ENCODE measurements around a stretch of chr14.

DNA sequence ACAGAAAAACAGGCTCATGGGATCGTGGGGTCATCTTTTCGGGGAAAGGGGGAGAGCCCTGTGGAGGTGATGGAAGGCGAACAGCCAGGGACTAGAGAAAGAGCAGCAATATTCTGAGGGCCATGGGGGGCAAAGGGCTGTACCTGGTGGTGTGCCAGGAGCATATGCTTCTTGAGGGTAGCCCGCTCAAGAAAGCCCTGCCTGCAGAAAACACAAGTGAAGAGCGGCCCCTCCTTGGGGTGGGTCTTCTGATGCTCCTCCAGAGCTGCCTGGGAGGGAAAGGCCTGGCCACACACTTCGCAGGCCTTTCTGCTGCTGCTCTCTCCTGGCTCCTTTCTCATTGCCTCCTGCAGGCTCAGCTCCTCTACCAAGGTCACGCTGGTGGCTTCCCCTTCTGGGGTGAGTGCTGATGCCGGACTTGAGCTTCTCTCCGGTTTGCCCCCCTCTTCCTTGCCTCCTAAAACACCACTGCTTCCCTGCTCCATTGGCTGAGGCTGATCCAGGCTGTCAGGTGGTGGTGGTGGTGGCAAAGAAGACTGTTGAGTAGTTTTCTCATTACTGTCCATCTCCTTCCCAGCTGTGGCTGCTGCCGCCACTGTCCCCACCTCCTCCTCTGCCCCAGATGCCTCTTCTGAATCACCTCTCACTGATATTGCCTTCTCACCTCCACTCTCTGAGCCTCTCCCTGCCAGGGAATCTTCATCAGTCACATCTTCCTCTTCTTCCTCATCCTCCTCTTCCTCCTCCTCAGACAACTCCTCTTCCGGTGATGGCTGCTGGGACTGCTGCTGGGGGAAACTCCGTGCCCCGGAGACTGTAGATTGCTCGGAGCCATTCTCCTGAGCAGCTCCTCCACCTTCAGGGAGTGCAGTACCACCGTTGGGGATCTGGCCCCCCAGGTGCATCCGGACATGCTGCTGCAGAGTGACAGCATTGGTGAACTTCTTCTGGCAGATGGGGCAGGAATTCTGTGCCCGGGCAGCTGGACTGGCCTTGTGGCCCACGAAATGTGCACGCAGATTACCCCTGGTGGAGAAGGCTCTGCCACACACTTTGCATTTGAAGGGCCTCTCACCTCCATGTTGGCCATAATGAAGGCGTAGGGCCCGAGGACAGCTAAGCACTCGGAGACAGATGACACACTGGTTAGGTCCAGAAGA is 3.1 kb downstream of the SALL2 start:
- PRO-cap, result no peak
- RAMPAGE, long total RNA, 3 experiments, result no peak in any of the 3 experiments

DNA sequence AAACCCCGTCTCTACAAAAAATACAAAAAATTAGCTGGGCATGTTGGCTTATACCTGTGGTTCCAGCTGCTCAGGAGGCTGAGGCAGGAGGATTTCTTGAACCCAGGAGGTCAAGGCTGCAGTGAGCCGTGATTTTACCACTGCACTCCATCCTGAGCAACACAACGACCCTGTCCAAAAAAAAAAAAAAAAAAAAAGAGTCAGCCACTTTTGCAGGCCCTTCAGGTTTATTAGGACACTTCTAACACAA is 269 bp downstream of the OR4E1 start:
- PRO-cap, result no peak
- RAMPAGE, long total RNA, 3 experiments, result no peak in any of the 3 experiments

- PRO-cap, result no peak
- RAMPAGE, long total RNA, 3 experiments, result no peak in any of the 3 experiments
Measured at GRCh38 chr14:21846908-21847518, 173.4 kb upstream of the OR4E1 start.

- PRO-cap, result no peak
- RAMPAGE, long total RNA, 3 experiments, result no peak in any of the 3 experiments
Measured at GRCh38 chr14:21860945-21861612, 187.5 kb upstream of the OR4E1 start.

- PRO-cap, result no peak
- RAMPAGE, long total RNA, 3 experiments, result no peak in any of the 3 experiments
Measured at GRCh38 chr14:21992603-21993357, 319.2 kb upstream of the OR4E1 start.

DNA sequence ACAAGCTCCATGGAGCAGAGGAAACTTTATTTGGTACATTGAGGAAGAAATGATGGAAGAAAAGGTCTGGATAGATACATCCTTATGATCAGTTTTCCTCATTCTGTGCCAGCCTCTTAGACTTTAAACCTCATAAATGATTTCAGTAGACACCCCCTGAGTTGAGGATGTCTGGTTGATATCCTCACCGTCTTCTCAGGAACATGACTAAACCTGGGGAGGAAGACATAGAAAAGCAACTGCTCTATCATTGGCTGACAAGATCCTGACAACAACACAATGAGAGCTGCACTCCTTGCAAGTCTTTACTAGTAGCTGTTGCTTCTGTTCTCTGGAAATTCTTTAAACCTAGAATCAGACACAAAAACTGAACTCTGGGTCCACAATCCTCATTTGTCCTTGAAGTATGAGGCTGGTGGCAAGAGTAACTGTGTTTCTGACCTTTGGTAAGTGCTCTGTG is 449.5 kb upstream of the OR4E1 start:
- PRO-cap, result no peak
- RAMPAGE, long total RNA, 3 experiments, result no peak in any of the 3 experiments

GRCh38 chr14:22305507-22306322 is 283.3 kb downstream of the DAD1 start:
- PRO-cap, result no peak
- RAMPAGE, long total RNA, 3 experiments, result no peak in any of the 3 experiments

GRCh38 chr14:22339150-22339846 is 249.7 kb downstream of the DAD1 start:
- PRO-cap, result no peak
- RAMPAGE, long total RNA, 3 experiments, result no peak in any of the 3 experiments

DNA sequence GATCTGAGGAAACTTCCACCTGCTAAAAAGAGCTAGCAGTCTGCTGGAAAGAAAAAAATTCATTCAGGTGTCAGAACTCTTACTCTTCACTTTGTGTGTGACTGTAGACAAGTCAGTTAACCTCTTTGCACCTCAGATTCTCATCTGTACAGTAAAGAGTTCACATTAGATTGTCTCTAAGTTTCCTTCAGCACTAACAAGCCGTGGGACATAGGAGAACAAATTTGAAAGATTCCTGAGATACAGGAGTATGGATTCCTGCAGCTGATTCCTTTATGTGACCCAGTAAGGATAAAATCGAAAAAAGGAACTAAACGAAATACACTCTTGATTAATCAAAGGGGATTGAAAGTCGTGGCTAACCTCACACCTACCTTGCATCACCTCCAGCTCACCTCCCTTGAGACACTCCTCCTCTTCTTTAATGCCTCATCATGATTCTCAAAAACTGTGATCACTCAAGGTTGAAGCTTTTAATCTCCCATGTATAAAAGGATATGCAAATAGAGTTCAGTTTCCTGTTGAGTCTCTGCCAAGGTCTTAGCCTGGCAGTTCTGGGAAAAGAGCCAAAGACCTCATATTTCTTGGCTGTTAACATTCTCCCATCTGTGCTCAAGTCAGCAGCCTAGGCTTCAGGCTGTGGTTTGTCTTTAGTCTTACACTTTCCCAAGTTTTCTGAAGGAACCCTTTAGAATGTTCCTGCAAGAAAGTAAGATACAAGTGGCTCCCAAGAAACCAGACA is 156.6 kb downstream of the DAD1 start:
- PRO-cap, result no peak
- RAMPAGE, long total RNA, 3 experiments, result no peak in any of the 3 experiments

GRCh38 chr14:22488457-22489115 is 100.4 kb downstream of the DAD1 start:
- PRO-cap, result no peak
- RAMPAGE, long total RNA, 3 experiments, result no peak in any of the 3 experiments

DNA sequence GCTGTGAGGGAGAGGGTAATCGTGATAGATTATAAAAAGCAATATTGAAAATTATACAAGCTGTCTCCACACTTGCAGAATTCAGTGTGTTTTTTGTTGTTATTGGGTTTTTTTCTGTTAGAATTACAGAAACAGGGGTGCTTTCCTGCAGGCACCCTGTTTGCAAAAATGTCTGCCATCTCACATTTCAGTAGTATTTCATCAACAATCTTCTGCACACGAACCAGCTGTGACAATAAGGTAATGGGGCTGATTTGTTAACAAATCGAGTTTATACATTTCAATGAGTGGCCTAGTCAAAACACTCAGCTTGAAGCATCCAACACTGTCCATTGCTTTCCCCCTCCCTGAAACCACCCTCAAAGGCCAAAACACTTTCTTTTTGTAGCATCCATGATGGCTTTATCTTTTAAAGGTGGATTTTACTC is 90.2 kb downstream of the DAD1 start:
- PRO-cap, result no peak
- RAMPAGE, long total RNA, 3 experiments, result no peak in any of the 3 experiments

DNA sequence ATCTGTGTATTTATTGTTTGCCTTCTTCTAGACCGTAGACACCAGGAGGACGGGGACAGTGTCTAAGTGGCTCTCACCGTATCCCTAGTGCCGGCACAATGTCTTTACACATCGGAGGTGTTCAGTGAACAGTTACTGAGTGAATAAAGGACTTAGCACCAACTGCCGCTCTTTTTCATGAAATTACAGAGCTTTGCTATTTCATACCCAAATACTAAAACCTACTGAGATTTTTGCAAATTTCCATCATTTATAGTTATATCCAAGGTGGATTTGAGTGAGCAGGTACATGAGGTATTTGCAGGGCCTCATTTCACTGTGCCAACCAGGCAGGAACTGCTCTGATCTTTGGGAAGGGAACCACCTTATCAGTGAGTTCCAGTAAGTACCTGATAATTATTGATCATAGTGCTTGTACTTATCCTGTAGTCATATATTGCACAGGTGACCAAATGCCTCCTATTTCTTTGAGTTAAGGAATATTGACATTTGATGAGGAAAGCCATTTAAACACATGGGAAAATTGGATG is 59.7 kb downstream of the DAD1 start:
- PRO-cap, result no peak
- RAMPAGE, long total RNA, 3 experiments, result no peak in any of the 3 experiments

GRCh38 chr14:22533160-22533791 is 55.7 kb downstream of the DAD1 start:
- PRO-cap, result no peak
- RAMPAGE, long total RNA, 3 experiments, result no peak in any of the 3 experiments

- PRO-cap, result no peak
- RAMPAGE, long total RNA, 3 experiments, result no peak in any of the 3 experiments
Measured at GRCh38 chr14:22536697-22537331, 52.2 kb downstream of the DAD1 start.

DNA sequence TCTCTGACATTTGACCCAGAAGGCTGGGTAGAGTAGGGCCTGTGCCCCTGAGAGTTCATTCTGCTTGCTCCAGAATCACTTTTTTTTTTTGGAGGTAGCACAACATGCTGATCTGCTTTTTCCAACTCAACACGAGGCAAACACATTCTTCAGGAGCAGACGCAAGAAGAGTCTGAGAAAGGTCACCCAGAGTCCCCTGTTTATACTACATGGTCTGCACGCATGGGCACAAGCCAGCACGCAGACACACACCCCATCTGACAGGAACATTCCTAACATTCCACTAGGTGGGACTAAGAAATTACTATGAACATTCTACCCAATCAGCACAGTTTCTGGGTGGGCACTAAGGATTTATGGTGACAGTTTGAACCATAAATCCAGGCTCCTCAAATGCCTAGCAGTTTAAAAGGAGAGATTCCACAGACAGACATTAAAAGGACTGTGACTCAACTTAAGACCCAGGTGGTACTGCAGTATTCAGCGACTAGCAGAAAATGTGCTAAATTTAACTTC is 16.1 kb downstream of the ABHD4 start:
- PRO-cap, result unidirectional peak, plus-strand start at position 403 of the sequence
- RAMPAGE, long total RNA, 3 experiments, result no peak in any of the 3 experiments

DNA sequence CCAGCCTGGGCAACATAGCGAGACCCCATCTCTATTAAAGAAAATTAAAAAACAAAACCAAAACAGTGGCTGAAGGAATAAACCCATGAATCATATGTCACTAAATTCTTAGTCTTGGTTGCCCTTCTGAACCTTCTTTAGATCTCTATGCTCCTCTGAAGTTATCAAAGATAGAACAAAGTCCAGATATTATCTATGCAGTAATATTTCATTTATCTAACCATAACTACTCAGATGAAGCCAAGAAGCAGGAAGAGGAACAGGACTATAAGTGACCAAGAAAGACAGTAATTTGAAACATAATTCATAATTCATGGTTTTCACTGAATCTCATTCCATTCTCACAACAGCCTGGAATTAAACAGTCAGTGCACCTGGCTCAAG is 6.6 kb downstream of the SLC7A7 start:
- PRO-cap, result no peak
- RAMPAGE, long total RNA, 3 experiments, result no peak in any of the 3 experiments

DNA sequence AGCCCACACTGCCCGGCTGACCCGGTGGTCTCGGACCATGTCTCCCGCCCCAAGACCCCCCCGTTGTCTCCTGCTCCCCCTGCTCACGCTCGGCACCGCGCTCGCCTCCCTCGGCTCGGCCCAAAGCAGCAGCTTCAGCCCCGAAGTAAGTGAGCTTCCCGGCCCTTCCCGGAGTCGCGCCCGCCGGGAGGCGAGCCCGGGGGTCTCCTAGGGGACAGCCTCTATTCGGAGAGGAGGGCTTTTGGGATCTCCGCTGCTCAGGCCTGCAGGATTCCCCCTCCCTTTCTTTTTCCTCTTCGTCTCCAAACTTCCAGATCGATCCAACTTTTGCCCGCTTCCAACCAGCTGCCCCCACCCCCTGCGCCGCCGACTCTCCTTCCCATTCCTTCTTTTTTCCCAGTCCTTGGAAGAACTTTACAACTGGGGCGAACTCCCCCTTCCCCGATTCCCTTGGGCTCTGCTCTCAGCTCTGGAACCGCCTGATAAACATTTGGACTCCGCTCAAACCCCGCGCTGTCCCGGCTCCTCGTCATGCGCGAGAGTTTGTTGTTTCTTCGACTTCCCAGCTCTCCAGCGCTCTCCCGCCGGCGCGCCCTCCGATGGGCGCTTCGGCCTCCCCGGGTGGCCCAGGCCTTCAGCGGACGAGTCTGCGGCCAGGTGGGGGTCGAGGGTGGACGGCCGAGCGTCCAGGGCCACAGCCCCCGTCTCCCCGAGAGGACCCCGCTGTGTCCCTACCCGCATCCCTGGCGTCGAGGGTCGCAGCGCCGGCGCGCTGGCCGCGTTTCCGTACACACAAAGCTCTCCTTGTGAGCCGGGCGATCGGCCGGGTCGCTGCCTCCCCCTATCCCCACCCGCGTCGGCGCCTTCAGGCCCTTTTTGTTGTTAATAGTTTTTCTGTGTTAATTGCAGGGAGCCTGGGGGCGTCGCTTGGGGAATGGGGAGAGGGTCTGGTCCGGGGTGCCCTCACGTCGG is 682 bp downstream of the MMP14 start:
- PRO-cap, result bidirectional peak, plus-strand start at position 557 of the sequence, minus-strand start at position 533 of the sequence
- RAMPAGE, long total RNA, 3 experiments, result no peak in any of the 3 experiments

DNA sequence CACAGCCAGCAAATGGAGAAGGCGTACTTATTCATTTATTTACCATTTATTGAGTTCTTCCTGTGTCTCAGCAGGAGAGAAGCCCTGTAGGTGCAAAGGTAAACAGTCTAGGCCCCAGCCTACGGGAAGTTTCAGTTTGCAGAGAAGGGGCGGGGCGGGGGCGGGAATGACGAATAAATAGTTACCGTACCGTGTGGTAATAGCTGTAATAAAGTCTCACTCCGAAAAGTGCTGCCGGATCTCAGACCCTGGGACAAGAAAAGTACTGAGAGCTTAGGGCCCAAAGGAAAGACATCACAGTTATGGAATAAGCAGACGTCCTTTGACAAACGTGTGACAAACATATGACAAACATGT is 355 bp upstream of the LRP10 start:
- PRO-cap, result bidirectional peak, plus-strand start at position 206 of the sequence, minus-strand start at position 121 of the sequence
- RAMPAGE, long total RNA, 3 experiments, result start-site peak on the minus strand in 1 of 3 experiments, centred at position 133 of the sequence, 6 reads per replicate

DNA sequence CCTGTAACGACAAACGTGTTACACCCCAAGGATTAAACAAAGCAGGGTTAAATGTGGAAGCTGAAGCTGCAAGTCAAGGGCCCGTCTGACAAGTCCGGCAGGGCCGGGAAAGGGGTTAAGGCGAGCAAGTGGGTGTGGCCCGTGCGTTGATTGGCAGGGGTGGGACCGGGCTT is 90 bp upstream of the LRP10 start:
- PRO-cap, result bidirectional peak, plus-strand start outside the sequence, minus-strand start at position 90 of the sequence
- RAMPAGE, long total RNA, 3 experiments, result no peak in any of the 3 experiments

- PRO-cap, result no peak
- RAMPAGE, long total RNA, 3 experiments, result no peak in any of the 3 experiments
Measured at GRCh38 chr14:22881689-22882367, 1.2 kb upstream of the REM2 start.

Data from subcutaneous adipose tissue (tissue), 3 donors.